ENCODE results near the gene KDF1.

DNA sequence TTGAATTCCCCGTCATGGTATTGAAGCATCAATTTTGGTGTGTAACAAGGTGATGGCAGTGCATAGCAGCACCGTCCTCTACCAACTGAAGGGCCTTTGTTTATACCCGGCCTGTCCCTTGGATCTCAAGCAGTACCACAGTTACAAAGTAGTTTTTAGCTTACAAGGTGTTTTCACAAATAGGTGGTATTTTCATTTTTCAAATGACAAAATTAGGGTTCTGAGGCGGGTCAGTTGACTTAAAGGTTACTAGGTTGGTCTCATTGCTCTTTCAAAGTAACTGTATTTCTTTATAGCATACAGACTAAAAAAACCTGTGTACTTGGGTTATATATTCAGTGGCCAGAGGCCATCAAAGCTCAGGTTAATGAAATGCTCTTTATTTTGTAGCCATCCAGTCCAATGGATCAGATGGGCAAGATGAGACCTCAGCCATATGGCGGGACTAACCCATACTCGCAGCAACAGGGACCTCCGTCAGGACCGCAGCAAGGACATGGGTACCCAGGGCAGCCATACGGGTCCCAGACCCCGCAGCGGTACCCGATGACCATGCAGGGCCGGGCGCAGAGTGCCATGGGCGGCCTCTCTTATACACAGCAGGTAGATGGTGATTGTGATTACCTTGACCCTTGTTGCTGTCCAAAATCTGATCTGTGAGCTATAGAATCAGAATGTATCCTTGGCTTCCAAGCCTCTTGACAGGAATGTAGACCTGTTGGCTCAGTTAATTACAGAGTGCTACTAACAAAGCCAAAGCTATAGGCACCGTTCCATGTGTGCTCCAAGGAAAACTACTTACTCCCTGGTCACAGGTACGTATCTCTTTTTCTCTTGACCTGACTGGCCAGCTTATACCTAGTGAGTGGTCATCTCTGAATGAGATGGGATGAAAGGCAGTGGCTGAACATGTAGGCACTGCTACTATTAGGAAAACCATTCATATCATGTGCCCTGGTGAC is 33.7 kb downstream of the ARID1A start:
- PRO-cap, 4 experiments, result no peak in any of the 4 experiments
- RAMPAGE, long total RNA, 4 experiments, result start-site peak on the plus strand in 1 of 4 experiments, centred at position 428 of the sequence, 24 reads per replicate

DNA sequence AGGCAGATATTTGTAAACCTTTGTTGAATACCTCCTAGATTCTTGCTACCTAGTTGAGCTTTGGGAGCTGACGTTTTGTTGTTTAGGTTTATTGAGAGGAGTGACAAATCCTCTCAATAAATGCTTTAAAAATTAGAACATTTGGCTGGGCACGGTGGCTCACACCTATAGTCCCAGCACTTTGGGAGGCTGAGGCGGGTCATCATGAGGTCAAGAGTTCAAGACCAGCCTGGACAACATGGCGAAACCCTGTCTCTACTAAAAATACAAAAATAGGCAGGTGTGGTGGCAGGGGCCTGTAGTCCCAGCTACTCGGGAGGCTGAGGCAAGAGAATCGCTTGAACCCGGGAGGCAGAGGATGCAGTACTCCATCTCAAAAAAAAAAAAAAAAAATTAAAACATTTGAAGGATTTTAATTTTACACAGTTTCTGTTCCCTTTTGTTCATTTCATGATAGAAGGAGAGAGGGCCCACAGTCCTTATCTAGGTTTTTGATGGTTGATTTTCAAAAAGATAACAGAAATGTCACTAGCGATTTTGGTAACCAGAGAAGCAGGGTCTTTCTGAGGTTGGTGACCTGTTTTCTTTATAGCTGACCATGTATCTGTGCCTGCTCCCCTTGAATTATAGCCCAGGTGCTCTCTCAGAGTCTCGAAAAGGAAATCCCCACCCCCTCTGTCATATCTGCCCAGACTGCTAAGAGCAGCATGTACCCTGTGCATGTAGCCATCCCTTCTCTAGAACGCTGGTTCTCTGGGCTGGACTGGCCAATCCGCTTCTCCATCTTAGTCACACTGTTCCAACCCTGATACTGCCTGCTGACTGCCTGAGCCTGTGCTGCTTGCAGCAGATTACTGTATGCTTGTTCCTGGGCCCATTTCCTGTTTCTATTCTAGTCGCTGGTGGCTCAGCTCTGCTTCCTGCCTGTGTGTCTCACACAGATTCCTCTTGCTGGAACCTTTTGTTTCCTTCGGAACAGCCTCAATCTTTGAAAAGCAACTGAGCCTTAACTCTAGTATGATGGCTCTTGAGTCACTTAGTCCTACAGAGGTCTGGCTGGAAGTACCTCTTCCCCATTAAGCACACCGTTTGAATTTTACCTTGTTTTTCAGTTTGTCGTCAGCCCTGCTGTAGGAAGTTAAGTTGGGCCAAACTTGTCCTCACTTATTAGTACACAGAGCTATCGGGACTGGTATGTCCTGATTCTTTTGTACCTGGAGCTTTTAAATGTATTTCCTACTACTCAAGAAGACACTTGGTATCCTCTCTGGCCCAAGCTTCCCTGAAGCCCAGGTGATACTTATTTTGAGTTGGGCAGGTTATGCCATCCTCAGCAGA is 43.9 kb upstream of the PIGV start:
- PRO-cap, 4 experiments, result peak in 3 of 4 experiments; most common plus-strand start position 923 of the sequence (in 1); most common minus-strand start position 817 of the sequence (in 2)
- RAMPAGE, long total RNA, 4 experiments, result no peak in any of the 4 experiments

DNA sequence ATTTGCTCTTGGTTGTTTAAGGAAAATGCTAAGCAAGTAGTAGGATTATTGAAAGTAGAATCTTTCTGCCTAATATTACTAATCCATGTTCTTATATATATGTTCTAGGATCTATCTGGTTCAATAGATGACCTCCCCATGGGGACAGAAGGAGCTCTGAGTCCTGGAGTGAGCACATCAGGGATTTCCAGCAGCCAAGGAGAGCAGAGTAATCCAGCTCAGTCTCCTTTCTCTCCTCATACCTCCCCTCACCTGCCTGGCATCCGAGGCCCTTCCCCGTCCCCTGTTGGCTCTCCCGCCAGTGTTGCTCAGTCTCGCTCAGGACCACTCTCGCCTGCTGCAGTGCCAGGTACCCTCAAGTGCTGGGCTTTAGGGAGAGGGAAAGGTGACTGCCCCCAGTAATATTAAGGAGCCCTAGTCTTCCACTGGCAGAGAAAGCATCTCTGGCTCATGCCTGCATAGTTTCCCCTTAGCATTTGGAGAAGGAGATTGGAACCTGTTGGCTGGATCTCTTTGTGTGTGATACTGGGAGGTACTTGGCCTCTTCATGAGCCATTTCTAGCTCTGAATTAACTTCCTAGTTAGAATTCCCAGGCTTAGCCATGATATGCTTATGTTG is 26.9 kb upstream of the PIGV start:
- PRO-cap, 4 experiments, result no peak in any of the 4 experiments
- RAMPAGE, long total RNA, 4 experiments, result start-site peak on the plus strand in 1 of 4 experiments, centred at position 220 of the sequence, 22 reads per replicate

GRCh38 chr1:26783695-26784532 is 3.8 kb upstream of the PIGV start:
- PRO-cap, 4 experiments, result peak in 3 of 4 experiments; most common plus-strand start chr1:26784211 (in 1); most common minus-strand start chr1:26784084 (in 2)
- RAMPAGE, long total RNA, 4 experiments, result no peak in any of the 4 experiments

DNA sequence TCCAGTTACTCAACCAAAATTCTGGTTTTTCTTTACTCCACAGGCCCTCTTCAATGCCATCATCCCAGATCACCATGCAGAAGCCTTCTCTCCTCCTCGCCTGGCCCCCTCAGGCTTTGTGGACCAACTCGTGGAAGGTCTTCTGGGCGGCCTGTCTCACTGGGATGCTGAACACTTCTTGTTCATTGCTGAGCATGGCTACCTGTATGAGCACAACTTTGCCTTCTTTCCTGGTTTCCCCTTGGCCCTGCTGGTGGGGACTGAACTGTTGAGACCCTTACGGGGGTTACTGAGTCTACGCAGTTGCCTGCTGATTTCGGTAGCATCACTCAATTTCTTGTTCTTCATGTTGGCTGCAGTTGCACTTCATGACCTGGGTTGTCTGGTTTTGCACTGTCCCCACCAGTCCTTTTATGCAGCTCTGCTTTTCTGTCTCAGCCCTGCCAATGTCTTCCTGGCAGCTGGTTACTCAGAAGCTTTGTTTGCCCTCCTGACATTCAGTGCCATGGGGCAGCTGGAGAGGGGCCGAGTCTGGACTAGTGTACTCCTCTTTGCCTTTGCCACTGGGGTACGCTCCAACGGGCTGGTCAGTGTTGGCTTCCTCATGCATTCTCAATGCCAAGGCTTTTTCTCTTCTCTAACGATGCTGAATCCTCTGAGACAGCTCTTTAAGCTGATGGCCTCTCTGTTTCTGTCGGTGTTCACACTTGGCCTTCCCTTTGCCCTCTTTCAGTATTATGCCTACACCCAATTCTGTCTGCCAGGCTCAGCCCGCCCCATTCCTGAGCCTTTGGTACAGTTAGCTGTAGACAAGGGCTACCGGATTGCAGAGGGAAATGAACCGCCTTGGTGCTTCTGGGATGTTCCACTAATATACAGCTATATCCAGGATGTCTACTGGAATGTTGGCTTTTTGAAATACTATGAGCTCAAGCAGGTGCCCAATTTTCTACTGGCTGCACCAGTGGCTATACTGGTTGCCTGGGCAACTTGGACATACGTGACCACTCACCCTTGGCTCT is 6.6 kb downstream of the PIGV start:
- PRO-cap, 4 experiments, result no peak in any of the 4 experiments
- RAMPAGE, long total RNA, 4 experiments, result no peak in any of the 4 experiments

- PRO-cap, 4 experiments, result no peak in any of the 4 experiments
- RAMPAGE, long total RNA, 4 experiments, result no peak in any of the 4 experiments
These were observed 1.9 kb upstream of the ZDHHC18 start for GRCh38 chr1:26824538-26824986.

GRCh38 chr1:26831533-26832284 is 5.2 kb downstream of the ZDHHC18 start:
- PRO-cap, 4 experiments, result peak in 2 of 4 experiments; most common plus-strand start chr1:26832020 (in 1); most common minus-strand start chr1:26831818 (in 1)
- RAMPAGE, long total RNA, 4 experiments, result start-site peak on the plus strand in 2 of 4 experiments, at chr1:26831980-26832077 at its widest, 51 to 125 reads per replicate

DNA sequence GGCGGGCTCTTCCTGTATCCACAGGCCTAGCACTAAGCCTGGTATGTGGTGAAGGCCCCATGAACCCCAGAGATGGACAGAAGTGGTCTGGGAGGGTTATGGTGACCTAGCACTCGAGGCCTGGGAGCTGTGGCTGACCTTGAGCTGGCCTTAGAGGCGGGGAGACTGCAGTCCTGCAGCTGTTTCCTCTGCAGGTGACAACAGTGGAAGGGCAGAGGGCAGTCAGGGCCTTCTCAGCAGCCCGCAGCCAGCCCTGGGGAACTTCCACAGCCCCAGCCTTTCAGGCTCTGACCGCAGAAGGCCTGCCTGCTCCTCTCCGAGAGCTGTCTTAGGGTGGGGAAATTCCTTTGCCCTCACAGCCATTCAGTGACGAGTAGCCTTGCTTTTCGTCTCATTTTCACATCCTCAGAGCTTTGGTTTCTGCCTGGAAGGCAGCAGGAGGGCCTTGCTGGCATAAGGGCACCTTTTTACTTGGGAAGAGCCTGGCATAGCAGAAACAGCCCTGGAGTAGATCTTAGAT is 12.4 kb downstream of the ZDHHC18 start:
- PRO-cap, 4 experiments, result peak in 1 of 4 experiments; most common plus-strand start position 408 of the sequence (in 1); most common minus-strand start position 289 of the sequence (in 1)
- RAMPAGE, long total RNA, 4 experiments, result no peak in any of the 4 experiments

- PRO-cap, 4 experiments, result no peak in any of the 4 experiments
- RAMPAGE, long total RNA, 4 experiments, result no peak in any of the 4 experiments
These were observed 9.9 kb upstream of the SFN start for GRCh38 chr1:26852976-26853546.

DNA sequence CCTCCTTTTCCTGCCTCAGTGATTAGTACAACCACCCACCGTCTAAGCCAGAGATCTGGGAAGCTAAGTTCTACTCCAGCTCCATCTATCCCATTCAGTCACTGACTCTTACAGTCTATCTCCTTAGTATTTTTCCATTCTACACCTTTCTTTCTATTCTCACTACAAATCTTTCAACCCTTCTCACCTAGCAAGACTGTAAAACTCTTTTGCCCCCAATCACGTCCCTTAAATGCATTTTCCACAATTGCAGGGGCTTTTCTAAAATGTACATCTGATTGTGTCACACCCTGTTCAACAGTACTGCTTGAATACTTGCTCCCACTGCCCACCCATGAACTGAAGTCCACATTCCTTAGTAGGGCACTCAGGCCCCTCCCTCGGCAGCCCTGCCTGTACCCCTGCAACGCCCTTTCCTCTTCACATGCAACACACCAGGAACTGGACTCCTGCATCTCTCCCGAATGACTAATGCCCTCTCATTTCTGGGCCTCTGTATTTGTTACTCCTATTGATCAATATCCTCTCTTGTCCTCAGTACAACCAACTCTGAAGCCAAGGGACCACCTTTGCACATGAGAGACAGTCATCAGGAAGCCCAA is 7.1 kb downstream of the GPN2 start:
- PRO-cap, 4 experiments, result no peak in any of the 4 experiments
- RAMPAGE, long total RNA, 4 experiments, result no peak in any of the 4 experiments

DNA sequence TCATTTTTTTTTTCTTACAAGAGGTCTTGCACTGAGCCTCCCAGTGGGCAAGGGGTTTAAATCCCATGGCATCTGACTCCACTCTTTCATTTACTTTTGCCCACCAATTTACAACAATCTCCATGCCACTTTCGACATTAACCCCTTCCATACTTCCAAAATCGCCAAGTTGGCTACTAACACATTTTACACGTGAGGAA is 894 bp downstream of the GPN2 start:
- PRO-cap, 4 experiments, result no peak in any of the 4 experiments
- RAMPAGE, long total RNA, 4 experiments, result no peak in any of the 4 experiments

GRCh38 chr1:26889521-26890185 is 430 bp downstream of the GPN2 start:
- PRO-cap, 4 experiments, result no peak in any of the 4 experiments
- RAMPAGE, long total RNA, 4 experiments, result no peak in any of the 4 experiments

DNA sequence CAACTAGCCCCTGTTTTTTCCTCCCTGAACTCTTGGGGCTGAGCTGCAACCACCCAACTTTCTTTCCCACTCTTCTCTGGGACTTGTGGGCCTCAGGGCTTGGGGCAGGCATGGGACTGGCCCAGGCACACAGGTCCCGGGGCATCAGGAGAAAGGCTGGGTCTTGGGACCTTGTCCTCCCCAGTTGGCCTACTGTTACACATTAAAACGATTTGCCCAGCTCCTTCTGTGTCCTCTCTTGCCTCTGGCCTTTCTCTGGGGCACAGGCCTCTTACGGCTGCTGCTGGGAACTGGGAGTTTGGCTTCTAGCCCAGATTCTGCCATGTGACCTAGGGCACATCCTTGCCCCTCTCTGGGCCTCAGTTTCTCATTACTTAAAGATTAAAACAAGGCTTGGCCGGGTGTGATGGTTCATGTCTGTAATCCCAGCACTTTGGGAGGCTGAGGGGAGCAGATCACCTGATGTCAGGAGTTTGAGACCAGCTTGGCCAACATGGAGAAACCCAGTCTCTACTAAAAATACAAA is 14.0 kb downstream of the KDF1 start:
- PRO-cap, 4 experiments, result no peak in any of the 4 experiments
- RAMPAGE, long total RNA, 4 experiments, result no peak in any of the 4 experiments

- PRO-cap, 4 experiments, result peak in 2 of 4 experiments; most common plus-strand start chr1:26960504 (in 1); most common minus-strand start chr1:26960430 (in 2)
- RAMPAGE, long total RNA, 4 experiments, result start-site peak on the minus strand in 2 of 4 experiments, at chr1:26960397-26960477 at its widest, 12 reads per replicate
These were observed at the start of gene KDF1 for GRCh38 chr1:26959955-26960652. Gene KDF1, minus strand, starts transcription at chr1:26960468.

GRCh38 chr1:27009481-27010110 is 3.1 kb downstream of the TENT5B start:
- PRO-cap, 4 experiments, result no peak in any of the 4 experiments
- RAMPAGE, long total RNA, 4 experiments, result no peak in any of the 4 experiments

DNA sequence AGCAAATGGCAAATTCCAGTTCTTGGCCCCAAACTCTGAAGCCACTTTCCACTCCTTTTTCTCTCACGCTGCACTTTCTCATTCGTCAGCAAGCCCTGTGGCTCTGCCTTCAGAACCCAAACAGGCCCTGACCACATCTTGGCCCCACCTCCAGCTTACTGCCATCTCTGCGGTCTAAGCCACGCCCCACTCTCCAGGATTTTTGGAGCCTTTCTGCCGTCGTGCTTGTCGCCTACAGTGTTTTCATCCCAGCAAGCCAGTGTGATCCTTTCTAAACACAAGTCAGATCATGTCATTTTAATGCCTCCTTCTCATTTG is 14.4 kb upstream of the TENT5B start:
- PRO-cap, 4 experiments, result no peak in any of the 4 experiments
- RAMPAGE, long total RNA, 4 experiments, result no peak in any of the 4 experiments

DNA sequence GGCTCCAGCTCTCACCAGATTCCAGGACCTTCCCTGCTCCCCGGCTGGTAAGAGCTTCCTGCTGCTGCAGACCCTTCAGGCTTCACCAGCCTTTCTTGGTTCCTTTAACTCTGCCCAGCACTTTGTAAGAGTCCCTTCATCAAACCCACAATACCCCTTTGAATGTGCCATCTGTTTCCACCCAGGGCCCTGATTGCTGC is 67.5 kb downstream of the SLC9A1 start:
- PRO-cap, 4 experiments, result no peak in any of the 4 experiments
- RAMPAGE, long total RNA, 4 experiments, result no peak in any of the 4 experiments

GRCh38 chr1:27111498-27112546 is 43.1 kb downstream of the SLC9A1 start:
- PRO-cap, 4 experiments, result no peak in any of the 4 experiments
- RAMPAGE, long total RNA, 4 experiments, result no peak in any of the 4 experiments

DNA sequence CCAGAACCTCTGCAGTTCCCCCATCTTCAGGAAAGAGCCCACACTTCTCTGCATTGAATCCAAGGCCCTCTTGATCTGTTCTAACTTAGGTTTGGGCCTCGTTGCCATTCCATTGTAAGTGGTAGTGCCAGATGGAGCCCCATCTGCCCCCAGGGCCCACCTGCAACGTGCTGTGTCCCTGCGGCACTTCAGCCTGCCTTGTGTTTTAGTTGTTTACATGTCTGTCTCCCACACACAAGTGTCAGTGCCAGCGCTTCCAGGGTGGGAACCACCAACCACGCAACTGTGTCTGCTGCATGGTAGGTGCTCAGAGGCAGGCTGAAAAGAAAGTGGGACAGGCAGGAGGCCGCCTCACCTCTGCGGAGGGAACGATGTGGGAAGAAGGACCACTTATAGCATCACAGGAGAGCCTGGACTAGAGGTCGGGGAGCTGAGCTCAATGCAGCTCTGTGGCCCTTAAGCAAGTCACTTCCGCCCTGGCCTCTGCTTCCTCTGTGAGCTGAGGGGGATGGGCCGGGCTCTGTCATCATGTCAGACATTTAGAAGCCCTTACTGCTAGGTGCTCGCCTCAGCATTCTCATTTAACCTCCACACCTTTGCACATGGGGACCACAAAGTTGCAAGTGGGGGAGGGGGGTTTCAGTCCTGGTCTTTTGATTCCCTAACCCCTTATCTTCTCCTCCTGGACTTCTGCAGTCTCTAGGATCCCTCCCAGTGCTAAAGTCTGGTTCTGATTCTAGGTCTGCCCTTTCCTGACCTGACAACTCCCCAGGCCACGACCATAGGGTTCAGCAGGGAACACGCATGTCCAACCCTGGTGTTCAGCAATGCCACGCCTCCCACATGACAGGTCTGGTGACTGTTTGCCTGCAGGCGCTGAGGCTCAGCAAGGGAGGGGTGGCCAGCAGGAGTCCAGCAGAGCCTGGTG is 17.8 kb downstream of the SLC9A1 start:
- PRO-cap, 4 experiments, result peak in 3 of 4 experiments; most common plus-strand start position 571 of the sequence (in 1); most common minus-strand start position 467 of the sequence (in 3)
- RAMPAGE, long total RNA, 4 experiments, result no peak in any of the 4 experiments

DNA sequence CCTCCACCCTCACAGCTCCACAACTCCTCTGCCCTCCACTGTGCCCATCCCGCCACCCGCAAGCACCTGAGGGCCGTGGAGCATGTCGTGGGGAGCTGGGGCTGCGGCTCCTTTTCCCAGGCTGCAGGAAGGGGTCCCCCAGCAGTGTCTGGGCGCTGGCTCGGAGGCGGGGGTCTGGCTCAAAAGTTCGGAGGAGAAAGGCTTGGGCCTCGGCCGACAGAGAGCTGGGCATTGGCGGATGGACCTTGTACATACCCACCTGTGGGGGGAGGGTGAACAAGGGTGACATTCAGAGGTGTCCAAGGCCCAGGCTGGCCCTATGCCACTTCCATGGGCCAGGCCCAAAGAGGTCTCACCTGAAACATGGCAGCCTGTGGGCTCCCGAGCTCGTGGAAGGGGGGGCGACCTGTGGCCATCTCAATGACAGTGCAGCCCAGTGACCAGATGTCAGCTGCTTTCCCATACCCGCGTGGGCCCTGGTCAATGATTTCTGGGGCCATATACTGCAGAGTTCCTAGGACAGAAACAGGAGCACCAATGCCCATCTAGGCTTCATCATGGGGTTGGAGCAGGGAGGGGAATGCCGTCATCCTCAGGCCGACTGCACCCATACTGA is 8.3 kb downstream of the MAP3K6 start:
- PRO-cap, 4 experiments, result no peak in any of the 4 experiments
- RAMPAGE, long total RNA, 4 experiments, result no peak in any of the 4 experiments

Data from spleen (tissue), 7 donors.